Thoracic aorta endothelial cell (primary cell): ENCODE results near the genes ANKRD49 and PIWIL4.

DNA sequence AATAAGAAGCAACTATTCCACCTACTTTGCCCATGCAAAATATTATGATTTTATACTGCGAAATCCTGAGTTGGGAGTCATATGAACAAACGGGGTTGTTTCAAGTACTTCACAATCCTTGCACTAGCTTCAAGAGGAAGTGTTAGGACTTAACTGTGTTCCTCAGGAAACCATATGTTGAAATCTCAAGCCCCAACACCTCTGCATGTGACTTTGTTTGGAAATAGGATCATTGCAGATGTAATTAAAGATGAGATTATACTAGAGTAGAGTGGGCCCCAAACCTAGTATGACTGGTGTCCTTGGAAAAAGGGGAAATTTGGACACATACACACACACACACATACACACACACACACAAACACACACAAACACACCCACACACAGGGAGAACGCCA is 6.5 kb upstream of the CEP295 start:
- CAGE, long polyA plus RNA: no peak

- CAGE, long polyA plus RNA: no peak
These were observed 10.7 kb downstream of the TAF1D start for GRCh38 chr11:93730275-93731241.

- CAGE, long polyA plus RNA: no peak
These were observed 453 bp downstream of the C11orf54 start for GRCh38 chr11:93741762-93742488.

DNA sequence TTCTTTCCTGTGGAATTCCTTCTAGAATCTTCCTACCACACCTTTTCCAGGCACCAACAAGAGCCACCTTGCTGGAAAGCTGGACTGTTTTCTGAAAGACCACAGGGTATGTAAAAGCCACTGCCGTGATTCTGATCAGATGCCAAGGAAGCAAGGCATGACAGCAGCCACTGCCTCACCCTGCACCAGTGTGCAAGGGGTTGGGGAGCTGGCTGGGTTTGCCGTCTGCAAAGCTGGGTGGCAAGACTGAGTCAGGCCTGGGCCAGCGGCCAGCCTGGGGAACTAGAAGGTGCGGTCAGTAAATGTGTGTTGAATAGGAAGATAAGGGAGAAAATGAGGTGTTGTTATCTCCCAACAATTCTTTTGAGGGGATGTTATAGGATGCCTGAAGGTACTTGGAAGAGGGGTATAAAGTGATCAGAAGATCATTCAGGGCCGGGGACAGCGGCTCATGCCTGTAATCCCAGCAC is 8.0 kb downstream of the VSTM5 start:
- CAGE, long polyA plus RNA: no peak

GRCh38 chr11:94132829-94133295 is 4.2 kb downstream of the PANX1 start:
- CAGE, long polyA plus RNA: no peak

DNA sequence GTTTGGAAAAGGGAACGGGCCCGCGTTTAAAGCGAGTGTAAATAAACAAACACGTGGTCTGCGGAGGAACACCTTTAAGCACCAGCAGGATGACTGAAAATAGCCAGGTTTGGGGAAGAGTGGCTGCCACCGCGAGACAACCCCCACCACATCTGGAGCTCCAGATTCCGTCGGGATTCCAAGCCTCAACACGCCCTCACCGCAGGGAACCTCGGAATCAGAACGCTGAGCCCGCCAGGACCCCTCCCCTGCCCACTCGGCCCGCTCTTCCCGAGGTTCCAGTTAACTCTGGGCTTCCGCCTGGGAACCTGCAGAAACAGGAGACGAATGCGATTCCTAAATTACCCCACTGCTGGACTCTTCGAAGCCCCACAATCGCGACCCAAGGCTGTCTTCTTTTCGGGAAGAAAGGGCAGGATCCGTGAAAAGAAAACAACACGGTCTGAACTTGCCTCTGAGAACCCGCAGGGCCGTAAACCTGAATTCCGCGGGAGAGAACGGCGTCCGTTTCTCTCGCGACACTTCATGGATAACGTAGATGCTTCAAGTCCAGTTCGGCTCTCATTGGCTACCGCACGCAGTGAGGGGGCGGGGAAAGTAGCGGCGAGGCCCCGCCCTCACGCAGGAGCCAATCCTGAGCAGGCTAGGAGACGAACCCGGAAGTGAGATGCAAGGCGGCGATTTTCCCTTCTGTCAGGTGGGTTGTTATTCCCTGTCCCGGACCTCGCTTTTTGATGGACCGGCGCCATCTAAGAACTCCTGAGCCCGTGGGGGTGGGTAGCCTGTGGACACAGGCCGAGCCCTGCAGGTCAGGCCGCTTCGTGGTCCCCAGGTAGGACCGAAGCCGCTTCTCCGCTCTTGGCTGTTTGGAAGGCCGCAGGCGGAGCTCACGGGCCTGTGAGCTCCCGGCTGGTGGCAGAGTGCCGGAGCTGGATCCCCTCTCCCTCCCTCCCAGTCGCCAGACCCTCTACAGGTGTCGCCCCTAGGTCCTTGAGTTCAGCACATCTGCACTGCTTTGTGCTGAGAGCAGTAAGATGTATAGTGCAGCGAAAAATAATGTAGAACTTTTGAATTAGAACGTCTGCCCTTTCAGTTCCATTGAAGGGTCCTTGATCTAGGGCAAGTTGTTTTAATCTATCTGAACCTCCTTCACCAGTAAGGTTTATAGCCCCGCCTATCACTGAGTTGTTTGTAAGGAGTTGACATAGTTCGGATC is at the start of gene ANKRD49:
Gene ANKRD49 (plus strand): TSS at position 646 of the 1,216 bp plus-strand sequence.
- CAGE, long polyA plus RNA: no peak

DNA sequence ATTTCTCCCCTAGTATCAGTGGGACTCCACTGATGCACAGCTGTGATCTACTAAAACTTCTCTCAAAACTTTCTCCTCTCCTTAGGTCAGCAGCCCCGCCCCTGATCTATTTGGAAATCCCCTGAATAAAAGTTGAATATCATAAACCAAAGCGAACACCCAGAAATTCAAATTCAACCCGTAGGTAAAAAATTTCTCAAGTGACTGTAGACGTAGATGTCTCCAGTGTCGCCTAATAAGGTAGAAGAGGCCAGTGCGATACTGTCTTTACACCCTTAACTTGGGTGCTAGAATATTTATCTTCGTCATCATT is 723 bp upstream of the FUT4 start:
- CAGE, long polyA plus RNA: no peak

GRCh38 chr11:94566975-94567745 is at the start of gene PIWIL4:
Gene PIWIL4, plus strand, starts transcription at chr11:94567368.
- CAGE, long polyA plus RNA: no peak

- CAGE, long polyA plus RNA: no peak
These were observed 62.6 kb downstream of the PIWIL4 start for GRCh38 chr11:94629795-94630126.

DNA sequence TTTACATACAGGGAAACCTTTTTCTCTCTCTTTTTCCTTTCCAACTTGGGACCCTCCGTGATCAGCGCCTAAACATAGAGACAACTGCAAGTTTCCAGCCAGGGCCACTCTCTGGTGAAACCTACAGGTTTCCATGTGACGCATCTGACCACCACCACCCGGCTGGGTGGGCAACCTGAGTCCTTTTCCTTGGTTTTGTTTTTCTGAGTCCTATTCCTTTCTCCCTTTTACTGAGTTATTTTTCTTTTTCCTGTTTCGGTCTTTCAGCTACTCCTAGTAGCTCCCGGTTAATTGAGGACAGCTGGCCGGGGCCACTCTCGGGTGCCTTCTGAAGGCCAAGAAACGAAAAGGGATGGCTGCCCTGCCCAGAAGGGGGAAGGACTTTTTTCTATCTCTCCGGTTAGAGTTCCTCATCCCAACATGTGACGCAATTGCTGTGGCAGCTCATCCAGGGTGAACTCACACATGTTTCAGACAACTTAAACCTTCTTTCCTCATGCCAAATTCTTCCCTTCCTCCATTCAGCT is 83.5 kb downstream of the PIWIL4 start:
- CAGE, long polyA plus RNA: no peak

GRCh38 chr11:94762914-94763274 is 5.3 kb upstream of the AMOTL1 start:
- CAGE, long polyA plus RNA: no peak

DNA sequence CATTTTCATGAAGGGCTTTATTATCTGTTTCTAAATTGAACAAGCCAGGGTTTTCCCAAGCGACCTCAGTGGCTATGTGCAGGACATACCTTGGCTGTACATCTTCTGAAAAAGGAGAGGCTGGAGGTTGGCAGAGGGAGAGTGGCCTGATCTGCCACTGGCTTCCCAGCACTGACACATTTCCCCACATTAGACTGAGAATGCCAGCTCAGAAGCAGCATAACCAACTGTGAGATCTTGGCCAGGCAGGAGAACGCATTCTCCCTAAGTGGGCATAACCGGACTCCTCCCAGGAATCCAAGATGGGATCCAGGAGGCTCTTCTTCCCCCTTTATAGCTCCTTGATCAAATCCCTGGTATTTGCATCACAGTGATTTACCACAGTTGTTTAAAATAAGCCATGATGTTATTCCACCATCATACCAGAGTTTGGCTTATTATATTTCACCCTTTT is 33.8 kb downstream of the AMOTL1 start:
- CAGE, long polyA plus RNA: no peak

- CAGE, long polyA plus RNA: no peak
These were observed 46.1 kb downstream of the AMOTL1 start for GRCh38 chr11:94814162-94814766.

DNA sequence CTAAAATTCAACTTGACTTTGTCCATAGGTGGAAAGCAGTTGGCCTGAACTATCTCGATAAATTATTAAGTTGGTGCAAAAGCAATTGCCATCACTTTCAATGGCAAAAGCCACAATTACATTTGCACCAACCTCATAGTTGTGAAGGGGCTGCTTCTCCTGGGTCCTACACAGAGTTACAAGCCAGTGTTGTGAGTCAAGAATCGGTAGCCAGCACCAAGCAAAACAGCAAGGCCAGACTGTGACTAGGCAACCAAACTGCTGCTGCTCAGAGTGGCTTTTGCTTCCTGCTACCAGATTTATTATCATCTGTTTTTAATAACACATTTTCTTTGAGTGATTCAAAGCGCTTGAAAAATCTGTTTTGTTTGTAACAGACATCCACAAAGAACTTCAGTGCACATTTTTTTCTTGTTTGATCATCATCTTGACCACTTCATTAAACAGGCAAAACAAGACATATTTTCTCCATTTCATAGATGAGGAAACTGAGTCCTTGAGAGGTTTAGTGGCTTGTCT is 40.2 kb downstream of the CWC15 start:
- CAGE, long polyA plus RNA: no peak

DNA sequence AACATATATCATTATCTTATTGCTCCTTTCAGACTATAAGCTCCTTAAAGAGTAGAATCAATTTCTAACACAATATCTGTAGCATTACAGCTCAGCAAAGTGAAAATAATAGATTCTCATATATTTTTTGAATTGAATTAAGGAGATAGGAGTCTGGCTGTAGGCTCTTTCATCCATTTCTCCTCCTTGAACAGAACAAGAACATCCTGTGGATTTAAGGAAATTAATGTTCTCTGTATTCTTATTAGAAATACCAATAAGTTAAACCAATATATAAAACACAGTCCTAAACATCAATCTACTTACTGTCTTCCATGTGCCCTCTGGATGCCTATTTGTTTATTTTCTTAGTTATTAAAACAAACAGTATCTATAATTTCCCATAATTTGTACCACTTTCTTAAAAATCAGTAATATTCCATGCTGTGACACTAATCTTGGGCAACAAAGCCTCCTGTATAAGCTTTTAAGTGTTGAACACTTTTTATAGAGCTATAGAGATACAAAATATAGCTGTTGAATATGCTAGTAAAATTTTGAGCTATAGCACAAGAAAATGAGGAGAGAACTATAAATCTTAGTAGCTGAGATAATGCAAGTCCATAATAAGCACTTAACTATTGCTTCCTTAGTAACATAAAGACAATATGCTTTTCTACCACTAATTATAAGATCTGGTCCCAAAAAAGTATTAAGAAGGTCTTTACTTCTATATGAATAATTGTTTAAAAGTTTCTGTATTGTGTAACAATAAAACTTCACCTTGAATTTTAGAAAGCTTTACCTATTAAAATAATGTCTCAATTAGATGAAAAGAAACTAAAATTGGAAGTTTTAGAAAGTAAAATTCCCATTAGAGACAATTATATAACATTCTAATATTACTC is 28.6 kb downstream of the SESN3 start:
- CAGE, long polyA plus RNA: no peak

DNA sequence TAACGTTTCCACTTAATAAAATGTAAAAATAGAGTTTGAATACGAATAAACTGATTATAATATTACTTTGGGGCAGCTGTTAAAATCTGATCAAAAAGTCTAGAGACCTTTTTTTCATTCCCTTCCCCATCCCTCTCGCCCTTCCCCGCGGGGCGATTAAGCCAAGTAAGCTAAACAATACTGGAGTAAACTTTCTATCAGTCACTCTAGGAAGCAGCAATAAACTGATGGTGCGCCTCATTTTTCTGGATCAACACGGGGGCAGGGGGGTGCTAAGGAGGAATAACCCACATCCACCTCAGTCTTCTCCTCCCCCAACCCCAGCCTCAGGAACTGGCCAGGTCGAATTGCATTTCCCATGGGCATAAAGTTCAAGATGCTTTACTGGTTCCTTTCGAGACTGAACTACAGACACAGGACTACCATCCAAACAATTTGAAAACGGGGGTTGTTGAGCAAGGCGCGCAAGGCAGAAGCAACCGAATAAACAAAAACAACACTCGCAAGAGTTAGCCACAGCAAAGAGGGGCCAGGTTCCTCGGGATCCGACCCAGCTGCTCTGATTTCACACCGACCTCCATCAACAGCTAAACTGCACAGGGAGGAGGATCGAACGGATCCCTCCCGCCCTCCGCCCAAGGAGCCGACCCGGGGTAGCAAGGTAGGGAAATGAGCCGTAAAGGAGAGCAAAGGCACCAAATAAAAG is 1.0 kb downstream of the SESN3 start:
- CAGE, long polyA plus RNA: no peak

DNA sequence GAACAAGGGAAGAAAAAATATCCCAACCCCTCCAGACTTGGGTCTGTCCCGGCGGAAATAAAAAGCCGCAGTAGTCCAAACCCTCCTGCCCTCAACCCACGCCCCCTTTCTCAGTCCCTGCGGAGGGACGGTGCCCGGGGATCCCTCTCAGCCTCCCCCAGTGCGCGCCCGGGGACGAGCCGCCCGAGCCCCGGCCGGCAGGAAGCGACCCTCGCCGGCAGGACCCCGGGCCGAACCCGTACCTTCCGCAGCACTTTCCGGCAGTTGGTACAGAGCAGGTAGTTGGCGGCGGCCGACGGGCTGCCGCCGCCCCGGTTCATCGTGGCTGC is 497 bp downstream of the SESN3 start:
- CAGE, long polyA plus RNA: no peak

- CAGE, long polyA plus RNA: no peak
These were observed 25.4 kb upstream of the SESN3 start for GRCh38 chr11:95256226-95256913.

DNA sequence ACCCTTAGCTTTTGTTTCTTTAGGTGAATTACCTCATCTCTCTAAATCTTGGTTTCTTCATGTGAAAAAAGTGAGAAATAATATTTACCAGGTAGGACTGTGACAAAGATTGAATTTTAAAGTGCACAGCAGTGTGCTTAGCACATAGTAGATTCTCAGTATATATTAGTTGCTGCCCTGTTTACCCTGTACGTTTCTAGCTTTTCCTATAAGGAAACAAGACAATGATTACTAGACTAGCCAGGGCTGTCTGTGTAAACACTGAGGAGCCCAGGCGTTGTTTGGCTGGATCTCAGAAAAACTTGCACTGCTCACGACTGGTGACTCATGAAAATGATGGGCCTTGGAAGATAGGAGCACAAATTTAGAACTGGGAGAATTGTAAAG is 277.0 kb downstream of the FAM76B start:
- CAGE, long polyA plus RNA: no peak

DNA sequence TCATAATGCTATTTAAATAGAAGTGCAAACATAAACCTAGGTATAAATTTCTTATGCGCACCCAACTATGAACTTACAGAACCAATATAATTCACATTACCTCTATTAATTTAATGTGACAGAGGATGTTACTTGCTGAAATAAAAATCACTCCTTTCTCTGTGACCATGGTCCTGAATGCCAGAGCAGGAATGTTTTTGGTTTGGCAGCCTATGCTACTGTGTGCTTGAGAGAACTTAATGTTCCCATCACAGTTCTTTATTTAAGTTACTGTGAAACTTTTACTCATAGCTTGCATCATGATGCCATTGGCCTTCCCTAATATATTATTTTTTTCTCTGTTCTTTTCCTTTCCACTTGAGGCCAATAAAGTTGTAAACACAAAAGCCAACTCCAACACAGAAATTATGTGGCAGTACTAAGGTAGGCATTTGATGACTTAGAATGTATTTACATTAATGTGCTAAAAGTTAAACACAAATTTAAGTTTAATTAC is 142.2 kb downstream of the FAM76B start:
- CAGE, long polyA plus RNA: no peak